Right cardiac atrium (tissue), 1 donor: ENCODE measurements around the genes TTC13, TRIM67 and EXOC8.

DNA sequence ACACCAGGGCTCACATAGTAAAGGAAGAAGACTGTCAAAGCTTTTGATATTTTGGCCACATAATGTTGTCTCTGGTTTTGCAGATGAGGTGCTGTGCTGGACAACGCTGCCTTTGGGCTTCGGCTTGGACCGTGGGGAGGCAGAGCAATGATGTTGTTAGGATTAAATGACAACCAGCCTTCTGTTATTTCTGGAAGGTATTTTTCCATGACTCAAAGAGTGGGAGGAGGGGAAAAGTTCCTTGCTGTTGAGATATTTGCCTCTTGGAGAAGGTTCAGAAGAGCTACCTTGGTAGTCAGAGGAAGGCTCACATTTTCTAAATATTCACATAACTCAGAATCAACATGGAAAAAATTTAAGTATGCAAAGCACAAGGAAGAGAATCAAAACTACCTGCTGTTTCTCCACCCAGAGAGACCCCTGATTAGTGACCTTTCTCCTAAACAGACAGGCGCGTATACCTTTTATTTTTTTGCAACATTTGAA, 187.2 kb upstream of the GALNT2 start:
- PRO-cap: no peak

GRCh38 chr1:230070365-230070966, 3.4 kb downstream of the GALNT2 start:
- PRO-cap: no peak

DNA sequence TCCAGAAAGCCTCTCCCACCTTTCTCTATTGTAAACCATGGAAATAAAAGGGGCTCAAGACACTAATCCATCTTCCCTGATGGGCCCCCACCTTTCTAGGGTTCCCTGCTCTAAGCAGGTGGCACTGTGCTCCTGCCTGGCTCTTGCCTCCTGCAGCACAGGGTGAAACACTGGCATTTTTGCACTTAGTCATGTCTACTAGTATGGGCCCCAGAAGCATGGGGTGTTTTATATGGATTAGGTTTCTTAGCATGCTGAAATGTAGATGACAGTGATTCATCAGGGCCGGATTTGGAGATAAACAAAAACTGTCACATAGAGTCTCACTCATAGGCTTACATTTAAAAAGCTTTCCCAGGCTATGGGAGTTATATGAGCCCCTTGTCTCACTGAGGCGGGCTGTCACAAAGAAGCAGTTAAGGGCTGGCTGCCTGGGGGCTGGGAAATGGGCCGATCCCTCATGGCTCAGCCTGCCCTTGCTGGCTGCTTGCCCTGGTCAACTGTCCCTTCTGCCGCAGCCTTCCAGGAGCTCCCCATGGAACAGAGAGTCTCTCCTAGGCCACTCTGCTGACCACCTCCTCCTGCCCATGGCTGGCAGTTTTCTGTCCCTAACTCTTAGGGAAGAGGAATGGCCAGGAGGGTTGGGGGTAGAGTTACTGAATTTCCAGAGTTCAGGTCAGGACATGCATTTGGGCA, 6.4 kb downstream of the GALNT2 start:
- PRO-cap: no peak

GRCh38 chr1:230082584-230083347, 15.7 kb downstream of the GALNT2 start:
- PRO-cap: no peak

DNA sequence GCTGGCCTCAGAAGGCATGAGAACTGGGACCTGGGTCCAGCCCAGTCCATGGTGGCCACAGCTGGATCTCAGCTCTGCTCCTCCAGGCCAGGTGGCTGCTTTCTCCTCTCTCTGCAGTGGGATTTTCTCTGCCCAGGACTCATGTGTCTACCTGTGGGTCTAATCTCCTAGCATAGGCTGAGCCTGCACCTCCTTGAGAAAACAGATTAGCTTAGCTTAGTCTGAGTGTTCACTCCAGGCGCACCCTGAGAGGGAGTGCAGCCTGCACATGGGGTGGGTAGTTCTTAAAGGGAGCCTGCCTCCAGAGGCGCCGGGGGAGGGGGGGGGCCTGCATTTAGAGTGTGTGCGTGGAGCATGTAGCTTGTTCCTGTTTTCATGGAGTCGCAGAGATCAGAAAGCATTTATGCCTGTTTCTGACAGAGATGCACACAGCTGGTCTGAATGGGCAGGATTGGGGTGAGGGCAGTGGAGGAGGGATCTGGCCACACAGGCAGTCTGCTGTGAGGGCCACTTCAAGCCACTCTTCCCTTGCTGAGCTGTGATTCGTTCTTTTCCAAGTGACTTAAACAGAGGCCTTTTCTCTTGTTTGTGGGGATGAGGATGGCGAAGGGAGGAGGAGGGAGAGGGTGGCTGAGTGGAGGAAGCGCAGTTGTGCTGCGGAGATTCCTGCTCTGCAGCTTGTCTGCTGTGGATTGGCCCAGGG, 45.2 kb downstream of the GALNT2 start:
- PRO-cap: no peak

- PRO-cap: no peak
Observed at GRCh38 chr1:230123791-230124284, 56.8 kb downstream of the GALNT2 start.

DNA sequence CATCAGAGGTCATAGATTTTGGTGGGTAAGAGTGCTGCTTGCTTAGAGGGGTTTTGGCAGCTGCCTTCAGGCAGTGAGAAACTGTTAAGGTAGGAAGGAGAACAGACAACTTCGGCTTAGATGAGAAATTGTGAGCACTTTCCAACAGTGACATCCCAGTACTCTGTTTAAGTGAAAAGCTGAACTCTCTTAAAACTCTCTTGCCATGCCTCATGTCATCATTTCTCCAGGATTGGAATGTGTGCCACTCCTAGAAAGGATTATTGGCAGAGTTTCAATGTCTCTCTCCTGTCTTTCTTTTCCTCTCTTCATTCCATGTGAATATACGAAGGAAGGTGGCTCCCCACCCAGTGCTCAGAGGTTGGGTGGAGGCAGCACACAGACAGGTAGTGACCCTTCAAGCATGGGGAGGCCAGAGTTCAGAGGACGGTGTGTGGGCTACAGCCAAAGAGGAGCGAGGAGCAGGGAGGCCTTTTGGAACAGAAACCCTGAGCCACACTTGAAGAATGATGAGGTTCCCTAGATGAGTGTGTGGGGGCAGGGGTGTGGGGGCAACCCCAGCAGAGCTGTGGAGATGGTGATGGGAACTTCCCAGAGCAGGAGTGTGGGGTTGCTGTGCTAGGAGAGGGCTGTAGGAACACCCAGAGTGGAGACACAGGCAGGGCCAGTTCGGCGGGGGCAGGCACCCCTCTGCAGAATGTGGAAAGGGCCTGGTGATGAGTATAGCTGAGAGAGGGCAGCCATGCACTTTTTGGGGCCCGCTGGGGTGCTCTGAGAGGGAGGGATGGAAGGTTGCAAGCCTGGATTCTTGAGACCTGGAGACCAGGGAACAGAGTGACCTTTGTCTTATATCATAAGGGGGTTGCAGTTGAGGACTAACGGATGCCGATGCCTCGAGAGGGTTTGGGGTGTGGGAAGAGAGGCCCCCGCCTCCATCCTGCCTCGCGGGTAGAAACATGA, 58.9 kb downstream of the GALNT2 start:
- PRO-cap: no peak

DNA sequence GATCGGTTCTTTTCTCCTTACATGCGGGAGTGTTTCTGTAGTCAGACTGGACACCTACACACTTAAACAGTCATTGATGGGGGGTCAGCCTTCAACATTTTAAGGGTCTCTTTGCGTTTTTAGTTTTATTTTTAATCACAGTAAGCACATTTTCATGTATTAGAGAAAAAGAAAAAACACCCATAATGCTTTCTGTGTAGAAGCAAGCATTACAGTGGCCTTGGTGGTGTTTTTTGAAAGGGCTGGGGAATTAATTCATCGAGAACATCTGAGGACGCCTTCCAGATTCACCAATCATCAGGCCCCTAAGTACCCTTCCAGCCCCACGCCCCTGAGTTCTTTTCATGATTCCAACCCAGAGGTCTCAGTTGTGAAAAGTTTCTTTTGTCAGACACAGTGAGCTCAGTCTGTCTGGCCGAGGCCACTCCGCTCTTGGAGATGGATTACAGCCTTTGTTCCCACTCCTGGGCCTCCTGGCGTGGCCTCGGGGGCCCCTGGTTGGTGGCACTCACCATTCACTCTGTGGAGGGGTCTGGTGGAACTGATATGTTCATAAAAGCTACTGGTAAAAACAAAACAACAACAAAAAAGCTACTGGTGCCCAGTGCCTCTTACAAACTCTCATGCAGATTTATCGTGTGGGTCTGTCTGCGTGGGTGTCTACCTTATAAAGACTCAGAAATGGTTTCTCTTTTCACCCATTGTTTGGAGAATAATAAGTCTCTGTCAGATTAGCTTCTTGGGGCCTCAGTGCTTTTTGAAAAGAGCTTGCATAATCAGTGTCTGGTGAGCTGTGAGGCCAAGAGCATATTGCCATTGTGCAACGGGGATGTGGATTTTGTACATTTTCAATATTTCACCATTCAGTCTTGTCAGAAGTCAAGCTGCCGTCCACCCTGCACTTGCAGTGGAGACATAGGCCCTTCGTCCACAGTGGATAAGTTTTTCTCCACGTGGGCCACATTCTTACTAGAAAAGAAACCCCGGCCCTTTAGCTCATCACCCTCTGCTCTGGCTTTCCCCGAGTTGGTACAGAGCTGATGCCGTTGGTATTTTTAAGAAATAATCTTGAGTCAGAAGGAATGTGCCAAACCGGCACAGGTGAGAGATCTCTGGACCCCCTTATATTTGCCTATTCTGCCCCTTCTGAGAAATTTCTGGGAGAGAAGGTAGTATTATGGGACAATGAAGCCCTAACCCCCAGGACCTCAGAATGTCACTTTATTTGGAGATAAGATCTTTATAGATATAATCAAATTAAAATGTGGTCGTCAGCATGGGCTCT, 86.7 kb downstream of the GALNT2 start:
- PRO-cap: no peak

GRCh38 chr1:230171905-230172510, 105.0 kb downstream of the GALNT2 start:
- PRO-cap: no peak

DNA sequence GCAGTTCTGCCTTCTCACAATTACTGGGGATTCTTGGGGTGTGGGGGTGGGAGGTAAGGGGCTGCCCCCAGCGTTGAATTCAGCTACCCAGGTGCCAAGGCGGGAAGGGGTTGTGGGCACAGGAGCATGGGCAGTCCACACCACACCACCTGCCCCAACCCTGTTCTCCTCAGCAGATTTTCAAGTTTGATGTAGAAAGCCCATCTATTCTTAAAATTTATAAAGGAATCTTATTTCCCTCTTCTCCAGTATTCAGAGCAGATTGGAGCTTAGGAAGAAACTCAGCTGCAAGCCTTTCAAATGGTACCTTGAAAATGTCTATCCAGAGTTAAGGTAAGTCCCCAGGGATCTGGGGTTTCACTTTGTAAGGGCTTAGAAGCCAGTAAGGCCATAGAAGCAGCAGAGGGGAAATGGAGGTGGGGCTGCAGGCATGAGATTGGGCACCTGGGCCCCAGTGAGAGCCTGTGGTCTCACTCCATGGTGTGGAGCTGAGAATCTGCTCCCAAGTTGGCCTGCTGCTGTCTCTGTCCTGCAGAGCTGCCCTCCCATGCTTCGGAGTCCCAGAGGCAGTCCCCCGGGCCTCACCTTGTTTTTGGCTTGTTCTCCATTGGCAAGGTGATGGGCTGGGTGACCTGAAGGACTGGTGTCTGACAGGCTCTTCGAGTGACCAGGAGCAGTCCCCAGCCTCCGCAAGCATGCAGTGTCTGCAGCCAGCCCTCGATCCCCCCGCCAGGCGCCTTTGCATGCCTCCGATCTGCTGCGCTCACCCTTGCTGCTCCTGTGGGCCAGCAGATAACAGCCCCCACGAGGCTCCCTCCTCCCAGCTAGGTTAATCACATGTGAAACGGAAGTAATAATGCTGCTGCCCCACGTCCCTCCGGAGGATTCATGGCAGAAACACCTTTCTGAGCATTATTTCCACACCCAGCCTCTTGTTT, 163.2 kb downstream of the PGBD5 start:
- PRO-cap: no peak

DNA sequence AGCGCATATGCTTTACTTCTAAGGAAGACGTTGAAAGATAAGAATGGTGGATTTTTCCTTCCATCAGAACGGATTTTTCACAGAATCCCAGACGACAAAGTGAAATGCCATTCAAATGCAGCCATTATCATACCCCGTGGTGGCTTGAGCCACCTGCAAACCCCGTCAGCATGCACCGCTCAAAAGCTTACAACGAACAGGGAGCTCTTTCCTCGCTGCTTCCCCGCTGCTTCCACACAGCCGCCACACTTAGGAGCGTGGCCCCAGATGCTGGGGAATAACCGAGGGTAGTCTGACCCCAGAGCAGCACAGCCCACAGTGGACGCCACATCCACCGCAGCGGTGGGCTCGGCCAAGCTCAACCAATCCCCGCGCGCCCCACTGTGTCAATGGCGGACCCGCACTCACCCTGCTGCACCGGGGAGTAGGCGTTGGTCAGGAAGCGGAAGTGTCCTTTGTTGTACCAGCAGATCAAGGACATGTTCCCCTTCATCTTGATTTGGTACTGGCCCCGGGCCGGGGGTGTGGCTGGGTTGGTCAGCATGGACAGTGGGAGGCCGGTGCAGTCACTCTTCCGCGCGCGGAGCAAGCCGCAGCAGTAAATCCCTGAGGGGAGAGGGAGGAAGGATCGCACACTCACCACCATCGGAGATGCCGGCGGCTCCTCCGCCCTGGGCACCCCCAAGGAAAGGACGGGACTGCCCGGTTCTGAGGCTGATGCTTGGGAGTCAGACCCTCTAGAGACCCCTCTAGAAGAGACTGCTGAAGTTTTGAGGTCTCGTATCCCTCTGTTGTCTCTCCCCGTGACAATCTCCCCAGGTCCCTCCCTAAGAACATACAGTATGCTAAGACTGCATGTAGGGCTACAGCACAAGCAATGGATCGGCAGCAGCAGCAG, 93.4 kb downstream of the PGBD5 start:
- PRO-cap: no peak

GRCh38 chr1:230459381-230459958, 33.3 kb upstream of the PGBD5 start:
- PRO-cap: no peak

GRCh38 chr1:230824841-230825305, 43.4 kb downstream of the C1orf198 start:
- PRO-cap: no peak

GRCh38 chr1:230910190-230910895, 42.0 kb upstream of the C1orf198 start:
- PRO-cap: unidirectional peak, plus-strand start at chr1:230910432

GRCh38 chr1:230977898-230979006, at the start of gene TTC13:
TSS of gene TTC13 (minus strand) at chr1:230978861.
- PRO-cap: unidirectional peak, plus-strand start at chr1:230978200; bidirectional peak, plus-strand start at chr1:230979094, minus-strand start at chr1:230978888

DNA sequence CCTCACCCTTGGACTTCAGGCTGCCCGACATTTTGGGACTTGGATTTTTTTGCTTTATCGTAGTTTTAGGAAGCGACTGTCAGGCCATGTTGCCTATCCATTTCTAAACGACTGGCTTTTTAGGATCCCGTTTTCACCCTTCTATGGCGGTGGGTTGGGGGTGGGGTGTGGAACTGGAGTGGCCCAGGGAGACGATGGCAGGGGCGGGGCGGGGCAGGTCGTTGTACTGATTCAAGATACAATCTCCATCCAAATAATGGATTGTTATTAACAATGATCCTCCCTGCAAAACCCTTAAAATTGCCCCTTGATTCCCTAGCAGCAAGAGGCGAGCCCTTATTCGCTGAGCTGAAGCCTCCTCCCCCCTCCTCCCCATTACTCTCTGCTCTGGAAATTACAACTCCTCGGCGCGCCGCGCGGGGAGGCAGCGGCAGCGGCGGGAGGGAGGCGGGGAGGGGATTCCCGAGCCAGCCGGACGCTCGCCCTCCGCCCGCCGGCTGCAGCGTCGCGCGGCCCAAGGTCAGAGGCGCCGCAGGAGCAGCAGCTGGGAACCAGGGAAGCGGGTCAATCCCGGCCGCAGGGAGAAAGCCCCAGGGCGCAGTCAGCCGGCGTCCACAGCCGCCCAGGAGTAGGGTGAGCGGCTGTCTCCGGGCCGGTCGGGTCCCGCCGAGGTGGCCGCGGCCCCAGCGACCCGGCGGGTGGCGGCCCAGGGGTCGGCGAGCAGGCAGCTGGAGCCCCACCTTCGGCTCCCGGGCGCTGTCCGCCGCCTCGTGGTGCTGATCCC, at the start of gene TRIM67:
TSS of gene TRIM67 (plus strand) at position 397 of the 784 bp plus-strand sequence.
- PRO-cap: no peak

- PRO-cap: bidirectional peak, plus-strand start at chr1:231337980, minus-strand start at chr1:231337852
Observed at GRCh38 chr1:231337349-231337909, at the start of gene EXOC8. TSS of gene EXOC8 (minus strand) at chr1:231337852.

- PRO-cap: no peak
Observed at GRCh38 chr1:231395192-231396183, 26.6 kb downstream of the EGLN1 start.

DNA sequence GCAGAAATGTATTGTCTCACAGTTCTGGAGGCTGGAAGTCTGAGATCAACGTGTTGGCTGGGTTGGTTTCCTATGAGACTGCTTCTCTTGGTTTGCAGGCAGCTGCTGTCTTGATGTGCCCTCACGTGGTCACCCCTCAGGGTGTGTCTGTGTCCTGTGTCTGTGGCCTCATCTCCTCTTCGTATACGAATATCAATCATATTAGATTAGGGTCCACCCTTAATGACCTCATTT, 21.2 kb upstream of the DISC1 start:
- PRO-cap: no peak

- PRO-cap: no peak
Observed at GRCh38 chr1:231919439-231919638, 292.7 kb downstream of the DISC1 start.